Melanocyte of skin (primary cell): ENCODE measurements around a stretch of chr14.

DNA sequence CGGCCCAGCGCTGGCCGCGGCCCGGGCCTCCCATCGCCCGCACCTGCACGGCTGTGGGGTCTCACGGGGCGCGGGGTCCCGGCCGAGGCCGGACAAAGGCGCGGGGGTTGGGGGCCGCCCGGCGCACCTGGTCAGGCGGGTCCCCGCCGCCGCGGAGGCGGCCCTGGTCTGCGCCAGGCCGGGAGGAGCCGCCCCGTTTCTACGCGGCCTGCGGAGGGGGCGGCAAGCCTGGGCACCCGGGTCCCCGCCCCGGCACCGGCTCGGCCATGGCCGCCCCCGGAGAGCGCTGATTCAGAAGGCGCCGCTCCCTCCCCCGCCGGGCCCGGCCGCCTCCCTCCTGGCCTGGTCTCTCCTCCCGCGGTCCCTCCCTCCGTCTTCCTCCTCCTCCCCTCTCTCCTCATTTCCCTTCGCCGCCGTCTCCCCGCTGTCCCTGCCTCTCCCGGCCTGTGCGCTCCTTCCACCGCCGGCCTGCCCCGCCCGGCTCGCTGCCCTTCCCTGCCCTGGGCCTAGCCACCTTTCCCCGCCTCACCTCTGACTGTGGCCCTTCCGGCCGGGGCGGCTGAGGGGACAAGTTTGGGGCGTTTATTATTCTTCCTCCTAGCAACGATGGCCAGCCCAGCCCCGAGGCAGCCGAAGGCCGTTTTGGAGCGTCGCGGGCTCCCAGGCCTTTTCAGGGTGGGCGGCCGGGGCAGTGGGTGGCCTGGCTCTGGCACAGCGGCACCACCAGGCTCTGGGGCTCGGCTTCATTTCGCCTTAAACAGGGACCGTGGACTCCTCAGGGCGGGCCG, 651 bp downstream of the CEP170B start:
- CAGE, long polyA plus RNA, 2 experiments: no peak in any of the 2 experiments

- CAGE, long polyA plus RNA, 2 experiments: no peak in any of the 2 experiments
Measured at GRCh38 chr14:104894379-104894654, 29.2 kb downstream of the CEP170B start.

DNA sequence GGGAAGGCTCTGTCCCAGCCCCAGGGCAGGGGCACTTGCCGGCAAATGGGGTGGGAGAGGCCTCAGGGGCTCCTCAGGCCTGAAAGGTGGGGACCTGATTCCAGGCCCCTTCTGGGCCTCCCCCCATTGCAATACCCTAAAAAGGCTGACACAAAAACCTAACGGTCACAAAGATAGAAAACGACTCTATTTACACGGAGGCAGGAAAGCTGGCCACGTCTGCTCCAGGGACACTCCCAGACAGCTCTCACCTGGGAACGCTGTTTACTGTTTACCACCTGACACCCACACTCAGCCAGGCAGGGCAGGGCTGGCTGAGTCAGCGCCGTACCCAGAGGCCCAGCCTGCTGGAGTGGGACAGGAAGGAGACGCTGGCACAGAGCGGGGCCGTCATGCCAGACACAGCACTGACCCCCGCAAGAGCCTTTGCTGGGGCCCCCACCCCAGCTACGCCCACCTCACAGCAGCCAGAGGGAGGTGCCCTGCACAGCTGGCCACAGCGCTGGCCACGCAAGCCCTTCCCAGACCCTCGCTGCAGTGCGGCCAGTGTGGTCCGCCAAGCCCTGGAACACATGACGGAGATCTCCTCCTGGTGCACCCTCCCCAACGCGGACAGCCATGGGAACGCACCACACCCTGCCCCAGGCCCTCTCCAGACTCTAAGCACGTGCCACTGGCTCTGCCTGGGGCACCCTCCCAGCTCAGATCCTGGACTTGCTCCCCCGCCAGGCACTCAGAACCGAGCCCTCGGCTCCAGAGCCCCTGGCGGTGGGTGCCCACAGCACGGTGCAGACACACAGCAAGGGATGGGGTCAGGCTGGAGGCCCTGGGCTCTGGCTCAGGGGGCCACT, 5.9 kb downstream of the AHNAK2 start:
- CAGE, long polyA plus RNA, 2 experiments: no peak in any of the 2 experiments

GRCh38 chr14:105019152-105019571, 1.7 kb downstream of the CDCA4 start:
- CAGE, long polyA plus RNA, 2 experiments: no peak in any of the 2 experiments

DNA sequence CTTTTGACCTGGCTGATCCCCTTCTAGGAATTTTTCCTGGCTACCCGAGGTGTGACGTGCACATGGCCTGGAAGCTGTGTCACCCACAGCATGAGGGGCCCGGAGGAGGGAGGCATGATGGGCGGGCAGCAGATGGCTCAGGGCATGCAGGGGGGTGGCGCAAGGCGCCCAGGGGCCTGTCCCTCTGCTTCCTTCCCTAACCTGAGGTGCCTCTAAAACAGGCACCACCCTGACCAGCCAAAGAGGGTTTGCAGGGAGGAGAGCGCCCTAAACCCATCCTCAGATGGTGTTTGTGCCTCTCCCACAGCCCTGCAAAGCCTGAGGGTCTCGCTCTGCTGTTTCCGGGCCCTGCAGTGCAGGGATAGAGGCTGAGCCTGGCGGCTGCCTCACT, 6.6 kb downstream of the GPR132 start:
- CAGE, long polyA plus RNA, 2 experiments: no peak in any of the 2 experiments

DNA sequence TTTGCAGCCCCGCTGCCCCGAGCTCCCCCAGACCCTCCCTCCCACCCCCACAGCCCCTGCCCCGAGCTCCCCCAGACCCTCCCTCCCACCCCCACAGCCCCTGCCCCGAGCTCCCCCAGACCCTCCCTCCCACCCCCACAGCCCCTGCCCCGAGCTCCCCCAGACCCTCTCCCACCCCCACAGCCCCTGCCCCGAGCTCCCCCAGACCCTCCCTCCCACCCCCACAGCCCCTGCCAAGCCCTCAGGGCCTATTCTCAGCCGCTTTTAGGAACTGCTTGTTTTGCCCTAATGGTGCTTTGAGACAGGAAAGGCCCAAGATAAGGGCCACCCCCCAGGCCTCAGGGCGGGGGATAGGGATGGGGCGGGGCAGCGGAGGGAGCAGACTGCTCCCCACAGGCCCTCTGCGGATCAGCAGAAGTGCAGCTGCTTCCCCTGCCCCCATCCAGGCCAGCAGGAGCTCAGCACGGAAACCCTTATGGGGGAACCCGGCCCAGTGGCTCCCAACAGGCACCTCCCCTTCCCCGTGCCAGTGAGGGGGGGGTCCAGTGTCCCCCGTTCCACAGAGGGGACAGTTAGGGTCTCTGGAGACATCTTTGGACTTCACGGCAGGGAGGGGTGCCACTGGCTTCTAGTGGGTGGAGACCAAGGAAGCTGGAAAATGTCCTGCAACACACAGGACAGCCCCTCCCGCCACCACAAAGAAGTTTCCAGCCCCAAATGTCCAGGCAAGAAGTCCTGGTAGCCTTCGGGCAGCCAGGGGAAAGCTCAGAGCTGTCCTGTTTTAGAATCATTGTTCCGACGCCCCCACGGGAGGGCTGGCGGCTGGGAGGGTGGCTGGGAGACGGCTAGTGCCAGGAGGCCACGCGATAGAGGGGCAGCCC, 10.2 kb upstream of the GPR132 start:
- CAGE, long polyA plus RNA, 2 experiments: no peak in any of the 2 experiments

DNA sequence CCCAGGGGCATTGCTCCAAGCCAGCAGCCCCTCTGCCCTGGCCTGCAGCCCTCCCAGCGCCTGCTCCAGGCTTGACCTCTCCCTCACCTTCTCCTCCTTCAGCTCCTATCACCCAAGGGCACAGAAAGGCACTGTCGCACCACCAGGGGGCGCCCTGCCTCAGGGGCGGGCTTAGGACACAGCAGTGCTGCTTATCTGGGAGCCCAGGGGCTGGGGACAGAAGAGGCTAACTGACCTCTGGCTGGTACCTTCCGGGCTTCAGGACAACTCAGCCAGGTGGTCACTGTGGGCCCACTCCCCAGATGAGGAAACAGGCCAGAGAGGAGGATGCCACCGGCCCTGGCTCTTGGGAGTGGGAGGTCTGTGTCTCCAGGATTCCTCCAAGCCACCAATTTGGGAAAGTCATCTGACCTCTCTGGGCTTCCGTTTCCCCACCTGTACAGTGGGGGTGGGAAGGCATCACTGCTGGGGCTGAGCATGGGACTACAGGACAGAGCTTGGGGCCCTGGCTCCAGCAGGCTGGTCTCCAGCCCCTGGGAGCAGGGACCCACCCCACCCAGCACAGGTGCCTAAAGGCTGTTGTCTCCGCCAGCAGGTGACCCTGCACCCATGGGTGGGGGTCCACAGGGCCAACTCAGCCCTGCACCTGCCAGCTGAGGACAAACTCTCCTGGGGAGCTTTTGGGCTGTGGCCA, 25.4 kb upstream of the GPR132 start:
- CAGE, long polyA plus RNA, 2 experiments: no peak in any of the 2 experiments

DNA sequence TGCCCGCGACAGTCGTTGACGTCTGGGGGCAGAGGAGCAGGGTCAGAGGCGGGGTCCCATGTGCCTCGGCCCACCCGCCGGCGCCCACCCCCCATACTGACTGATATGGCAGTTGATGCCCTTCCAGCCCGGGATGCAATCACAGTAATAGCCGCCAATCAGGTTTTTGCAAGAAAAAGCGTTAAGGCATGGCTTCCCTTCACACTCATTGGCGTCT, 17.8 kb downstream of the JAG2 start:
- CAGE, long polyA plus RNA, 2 experiments: no peak in any of the 2 experiments

DNA sequence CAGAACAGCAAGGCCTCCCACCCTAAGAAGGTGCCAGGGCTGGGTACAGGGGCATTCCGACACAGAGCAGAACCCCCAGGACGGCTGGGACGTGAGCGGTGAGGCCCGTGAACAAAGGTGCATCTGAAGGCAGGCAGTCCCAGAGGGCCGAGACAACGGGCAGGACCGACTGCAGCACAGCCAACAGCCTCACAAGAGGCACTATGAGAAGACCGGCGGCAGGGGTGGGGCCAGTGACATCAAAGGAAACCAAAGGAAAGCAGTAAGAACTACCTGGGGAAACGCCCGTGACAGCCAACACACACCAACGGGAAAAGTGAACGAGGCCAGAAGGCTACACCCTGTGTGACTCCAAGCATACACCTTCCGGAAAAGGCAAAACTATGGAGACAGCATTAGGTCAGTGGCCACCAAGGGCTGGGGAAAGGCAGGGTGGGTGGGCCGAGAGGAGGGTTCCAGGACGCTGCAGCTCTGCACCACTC, 9.2 kb downstream of the BTBD6 start:
- CAGE, long polyA plus RNA, 2 experiments: no peak in any of the 2 experiments

DNA sequence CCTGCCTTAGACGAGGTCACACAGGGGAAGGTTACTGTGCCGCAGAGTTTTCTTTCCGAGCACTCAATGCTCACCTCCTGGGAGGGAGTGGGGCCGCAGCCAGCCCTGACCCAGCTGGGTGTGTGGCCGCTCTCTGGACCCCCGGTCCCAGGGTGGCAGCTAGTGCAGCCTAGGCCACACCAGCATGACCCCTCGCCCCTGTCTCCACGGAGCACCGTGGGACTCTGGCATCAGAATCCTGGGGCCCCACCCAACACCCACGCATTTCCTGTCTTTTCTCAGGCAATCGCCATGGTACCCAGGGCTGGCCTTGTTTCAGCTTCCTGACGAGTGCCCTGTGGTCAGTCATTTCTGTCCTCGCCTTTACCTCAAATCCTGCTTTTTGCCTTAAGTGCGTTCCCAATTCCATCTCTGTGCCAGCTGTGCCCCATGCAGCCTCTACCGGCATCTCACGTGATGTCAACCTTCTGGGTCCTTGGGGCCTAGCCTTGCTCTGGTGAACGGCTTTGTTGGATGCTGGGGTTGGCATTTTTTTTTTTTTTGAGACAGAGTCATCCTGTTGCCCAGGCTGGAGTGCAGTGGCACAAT, 16.0 kb downstream of the PACS2 start:
- CAGE, long polyA plus RNA, 2 experiments: no peak in any of the 2 experiments

- CAGE, long polyA plus RNA, 2 experiments: no peak in any of the 2 experiments
Measured at GRCh38 chr14:105441921-105443335, 22.8 kb downstream of the MTA1 start.

- CAGE, long polyA plus RNA, 2 experiments: no peak in any of the 2 experiments
Measured at GRCh38 chr14:105465506-105466226, 9.0 kb upstream of the CRIP2 start.

GRCh38 chr14:105466339-105467046, 8.1 kb upstream of the CRIP2 start:
- CAGE, long polyA plus RNA, 2 experiments: no peak in any of the 2 experiments

GRCh38 chr14:105472314-105473178, 2.1 kb upstream of the CRIP2 start:
- CAGE, long polyA plus RNA, 2 experiments: no peak in any of the 2 experiments

DNA sequence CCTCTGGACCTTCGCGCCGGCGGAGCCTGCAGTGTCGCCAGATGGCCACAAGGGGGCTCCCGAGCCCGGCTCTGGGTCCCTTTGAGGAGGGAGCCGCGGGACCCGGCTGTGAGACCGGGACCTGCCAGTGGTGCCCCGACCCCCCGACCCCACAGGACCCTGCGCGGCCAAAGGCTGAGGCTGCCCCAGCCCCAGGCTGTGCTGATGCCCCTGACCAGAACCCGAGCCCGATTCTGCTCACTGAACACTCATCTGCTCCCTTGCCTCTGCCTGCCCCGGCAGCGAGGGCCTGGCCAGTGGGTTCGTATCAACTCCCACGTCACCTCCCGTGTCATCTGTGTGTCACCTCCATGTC, 11.6 kb downstream of the TMEM121 start:
- CAGE, long polyA plus RNA, 2 experiments: no peak in any of the 2 experiments

DNA sequence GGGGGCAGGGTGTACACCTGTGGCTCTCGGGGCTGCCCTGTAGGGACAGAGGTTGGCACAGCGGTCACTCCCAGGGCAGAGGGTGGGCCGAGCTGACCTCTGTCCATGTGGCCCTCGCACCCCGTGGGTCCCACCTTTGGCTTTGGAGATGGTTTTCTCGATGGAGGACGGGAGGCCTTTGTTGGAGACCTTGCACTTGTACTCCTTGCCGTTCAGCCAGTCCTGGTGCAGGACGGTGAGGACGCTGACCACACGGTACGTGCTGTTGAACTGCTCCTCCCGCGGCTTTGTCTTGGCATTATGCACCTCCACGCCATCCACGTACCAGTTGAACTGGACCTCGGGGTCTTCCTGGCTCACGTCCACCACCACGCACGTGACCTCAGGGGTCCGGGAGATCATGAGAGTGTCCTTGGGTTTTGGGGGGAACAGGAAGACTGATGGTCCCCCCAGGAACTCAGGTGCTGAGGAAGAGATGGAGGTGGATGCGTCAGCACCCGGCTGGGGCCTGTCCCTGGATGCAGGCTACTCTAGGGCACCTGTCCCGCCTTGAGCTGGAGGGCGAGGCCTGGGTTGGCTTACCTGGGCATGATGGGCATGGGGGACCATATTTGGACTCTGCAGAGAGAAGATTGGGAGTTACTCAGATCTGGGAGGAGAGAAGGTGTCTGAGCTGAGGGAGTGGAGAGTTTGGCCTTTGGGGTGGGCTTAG, 98.5 kb downstream of the TMEM121 start:
- CAGE, long polyA plus RNA, 2 experiments: no peak in any of the 2 experiments

- CAGE, long polyA plus RNA, 2 experiments: no peak in any of the 2 experiments
Measured at GRCh38 chr14:105741425-105742238, 215.2 kb downstream of the TMEM121 start.

DNA sequence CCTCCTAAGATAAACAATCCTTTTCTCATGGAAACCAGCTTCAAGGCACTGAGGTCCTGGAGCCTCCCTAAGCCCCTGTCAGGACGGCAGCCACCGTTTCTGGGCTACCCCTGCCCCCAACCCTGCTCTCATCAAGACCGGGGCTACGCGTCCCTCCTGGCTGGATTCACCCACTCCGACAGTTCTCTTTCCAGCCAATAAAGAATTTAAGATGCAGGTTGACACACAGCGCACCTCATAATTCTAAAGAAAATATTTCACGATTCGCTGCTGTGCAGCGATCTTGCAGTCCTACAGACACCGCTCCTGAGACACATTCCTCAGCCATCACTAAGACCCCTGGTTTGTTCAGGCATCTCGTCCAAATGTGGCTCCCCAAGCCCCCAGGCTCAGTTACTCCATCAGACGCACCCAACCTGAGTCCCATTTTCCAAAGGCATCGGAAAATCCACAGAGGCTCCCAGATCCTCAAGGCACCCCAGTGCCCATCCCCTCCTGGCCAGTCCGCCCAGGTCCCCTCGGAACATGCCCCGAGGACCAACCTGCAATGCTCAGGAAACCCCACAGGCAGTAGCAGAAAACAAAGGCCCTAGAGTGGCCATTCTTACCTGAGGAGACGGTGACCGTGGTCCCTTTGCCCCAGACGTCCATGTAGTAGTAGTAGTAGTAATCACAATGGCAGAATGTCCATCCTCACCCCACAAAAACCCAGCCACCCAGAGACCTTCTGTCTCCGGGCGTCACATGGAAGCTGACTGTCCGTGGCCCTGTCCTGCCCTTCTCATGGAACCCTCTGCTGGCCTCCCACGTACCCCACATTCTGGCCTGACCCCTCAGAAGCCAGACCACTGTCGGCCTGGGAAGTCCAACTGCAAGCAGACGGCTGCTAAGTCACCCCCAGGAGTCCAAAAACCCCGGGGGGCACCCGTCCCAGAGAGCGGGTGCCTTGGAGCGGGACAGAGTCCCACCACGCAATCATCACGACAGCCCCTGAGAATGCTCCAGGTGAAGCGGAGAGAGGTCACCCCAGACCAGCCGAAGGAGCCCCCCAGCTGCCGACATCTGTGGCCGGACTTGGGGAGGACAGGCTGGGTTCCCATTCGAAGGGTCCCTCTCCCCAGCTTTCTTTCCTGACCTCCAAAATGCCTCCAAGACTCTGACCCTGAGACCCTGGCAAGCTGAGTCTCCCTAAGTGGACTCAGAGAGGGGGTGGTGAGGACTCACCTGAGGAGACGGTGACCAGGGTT, 336.6 kb downstream of the TMEM121 start:
- CAGE, long polyA plus RNA, 2 experiments: no peak in any of the 2 experiments

DNA sequence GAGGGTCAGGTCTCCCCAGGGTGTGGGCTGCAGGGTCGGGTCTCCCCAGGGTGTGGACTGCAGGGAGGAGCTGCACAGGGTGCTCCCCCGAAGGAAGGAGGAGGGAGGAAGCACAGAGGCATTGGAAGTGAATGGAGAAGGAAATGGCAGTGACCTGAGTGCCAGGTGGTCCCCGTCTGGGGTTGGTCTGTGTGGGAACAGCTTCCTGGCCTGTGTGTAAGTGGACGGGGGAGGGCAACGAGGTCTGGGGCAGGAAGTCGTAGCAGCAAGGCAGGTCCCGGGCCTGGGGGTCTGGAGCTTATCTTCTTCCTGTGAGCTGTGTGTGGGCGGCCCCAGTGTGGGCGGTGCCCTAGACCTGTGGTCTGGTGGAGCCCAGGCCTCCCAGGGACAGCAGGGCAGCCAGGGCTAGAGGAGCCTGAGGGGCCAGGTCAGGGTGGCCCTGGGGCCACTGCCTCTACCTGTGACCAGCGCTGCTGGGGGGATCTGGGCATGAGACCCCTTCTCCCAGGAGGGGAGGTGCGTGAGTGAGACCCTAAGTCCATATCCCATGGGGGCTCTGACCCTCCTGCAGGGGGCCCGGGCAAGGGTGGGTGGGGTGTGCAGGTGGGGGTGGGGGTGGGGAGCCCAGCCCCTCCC, 382.2 kb downstream of the TMEM121 start:
- CAGE, long polyA plus RNA, 2 experiments: no peak in any of the 2 experiments

- CAGE, long polyA plus RNA, 2 experiments: no peak in any of the 2 experiments
Measured at GRCh38 chr14:106025547-106025890, 499.1 kb downstream of the TMEM121 start.